Tibial nerve (tissue), 3 donors: Measurements from ENCODE around the genes MOCOS and CELF4.

DNA sequence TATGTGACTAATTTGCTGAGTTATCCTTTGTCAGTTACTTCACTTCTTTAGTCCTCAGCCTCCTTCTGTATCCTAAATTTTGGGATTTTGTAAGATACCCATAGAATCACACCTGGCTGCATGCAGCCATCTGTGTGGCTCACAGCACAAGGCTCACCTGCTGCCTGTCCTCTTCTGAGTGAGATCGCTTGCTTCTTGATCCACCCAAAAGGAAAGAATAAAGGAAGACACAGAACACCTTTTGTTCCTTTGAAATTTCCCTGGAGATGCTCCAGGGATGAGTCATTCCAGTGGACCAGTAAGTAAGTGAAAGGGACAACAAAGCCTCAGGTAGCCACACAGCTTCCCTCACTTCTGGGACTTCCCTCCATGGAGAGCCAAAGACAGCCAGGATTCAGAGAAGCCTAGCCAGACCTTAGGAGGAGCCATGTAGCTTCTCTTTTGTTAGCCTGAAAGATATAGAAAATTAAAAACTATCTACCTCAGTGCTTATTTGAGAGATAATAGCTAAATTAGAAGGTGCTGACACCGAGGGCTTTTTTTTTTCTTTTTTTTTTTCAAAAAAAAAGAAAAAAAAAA is 97.3 kb downstream of the DTNA start:
- PRO-cap, result no peak
- RAMPAGE, long total RNA, 3 experiments, result no peak in any of the 3 experiments

DNA sequence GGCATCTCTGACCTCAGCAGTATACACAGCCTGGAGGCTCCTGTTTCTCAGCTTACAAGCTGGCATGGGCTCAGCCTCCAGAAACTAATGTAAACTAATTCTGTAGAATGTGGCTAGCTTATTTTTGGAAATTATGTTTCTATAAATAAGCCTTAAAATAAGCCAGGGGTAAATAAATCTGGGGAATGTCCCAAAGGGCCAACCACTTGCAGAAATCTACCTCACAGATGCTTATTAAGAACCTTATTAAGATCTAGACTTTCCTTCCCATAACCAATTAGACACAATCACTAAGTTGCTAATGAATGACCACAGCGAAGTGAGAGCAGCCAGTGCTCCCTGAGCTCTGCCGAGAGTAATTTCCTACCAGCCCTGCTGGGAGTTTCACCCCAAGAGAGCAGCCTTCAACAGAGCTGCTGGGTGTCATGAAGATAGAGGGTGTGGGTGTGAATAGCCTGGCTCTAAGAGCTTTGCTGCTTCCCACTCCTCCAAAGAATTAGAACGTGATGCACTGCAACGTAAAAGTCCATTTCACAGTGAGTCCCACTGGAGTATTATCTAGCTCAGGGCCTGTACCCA is 112.0 kb downstream of the DTNA start:
- PRO-cap, result no peak
- RAMPAGE, long total RNA, 3 experiments, result start-site peak on the plus strand in 1 of 3 experiments, centred at position 233 of the sequence, 12 reads per replicate

- PRO-cap, result no peak
- RAMPAGE, long total RNA, 3 experiments, result no peak in any of the 3 experiments
Measured at GRCh38 chr18:34834902-34835401, 124.9 kb downstream of the DTNA start.

DNA sequence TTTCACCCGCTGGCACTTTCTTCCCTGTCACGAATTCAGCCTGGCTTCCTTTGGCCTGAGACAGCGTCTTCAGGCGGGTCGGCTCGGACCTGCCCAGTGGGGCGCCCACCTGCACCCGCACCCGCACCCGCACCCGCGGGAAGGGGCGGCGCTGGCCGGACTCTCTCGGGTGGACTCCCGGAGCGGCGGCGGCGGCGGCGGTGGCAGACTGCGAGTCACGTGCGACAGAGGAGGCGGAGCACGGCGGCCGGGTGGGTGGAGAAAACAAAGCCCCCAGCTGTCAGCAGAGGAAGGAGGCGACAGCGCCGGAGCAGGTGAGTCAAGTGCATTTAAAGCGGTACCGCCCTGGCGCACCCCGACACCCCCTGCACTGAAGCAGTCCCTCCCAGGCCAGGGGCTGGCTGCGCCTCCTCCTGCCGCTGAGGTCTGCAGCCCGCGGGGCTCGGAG is 64.4 kb upstream of the MAPRE2 start:
- PRO-cap, result bidirectional peak, plus-strand start at position 242 of the sequence, minus-strand start at position 177 of the sequence
- RAMPAGE, long total RNA, 3 experiments, result no peak in any of the 3 experiments

DNA sequence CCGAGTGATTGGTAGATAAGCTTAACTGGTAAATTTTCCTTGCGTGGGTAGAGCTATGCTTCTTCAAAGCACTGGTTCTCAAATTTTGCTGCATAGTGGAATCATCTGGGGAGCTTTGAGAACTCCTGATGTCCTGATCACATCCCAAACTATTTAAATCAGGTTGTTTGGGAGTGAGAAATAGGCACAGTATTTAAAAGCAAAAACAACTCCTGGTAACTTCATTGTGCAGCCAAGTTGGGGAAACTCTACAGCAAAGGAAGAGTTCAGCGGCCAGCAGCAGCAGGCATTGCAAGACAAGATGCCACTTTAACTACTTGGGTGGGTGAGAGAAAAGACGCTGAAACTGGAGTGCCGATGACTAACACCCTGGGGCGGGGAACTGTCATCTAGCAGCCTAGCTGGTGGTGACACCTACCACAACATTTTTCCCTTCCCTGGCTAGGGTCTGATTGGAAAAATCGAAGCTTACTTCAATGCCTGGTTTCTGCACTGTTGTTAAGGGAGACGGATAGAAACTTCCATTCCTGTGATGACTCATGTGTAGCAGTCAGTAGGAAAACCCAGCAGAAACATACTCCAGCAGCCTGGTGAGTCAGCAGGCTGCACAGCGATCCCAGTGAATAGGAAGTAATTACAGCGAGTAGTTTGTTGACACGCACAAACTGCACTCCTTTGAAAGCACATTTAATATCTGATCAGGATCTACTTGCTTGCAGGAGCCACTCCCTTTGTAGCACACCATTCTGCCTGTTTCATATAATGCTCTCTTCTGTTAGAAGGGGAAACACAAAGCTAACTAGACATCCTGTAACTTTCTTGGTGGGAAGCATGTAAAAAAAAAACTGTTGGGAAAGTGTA is 62.2 kb upstream of the MAPRE2 start:
- PRO-cap, result no peak
- RAMPAGE, long total RNA, 3 experiments, result no peak in any of the 3 experiments

DNA sequence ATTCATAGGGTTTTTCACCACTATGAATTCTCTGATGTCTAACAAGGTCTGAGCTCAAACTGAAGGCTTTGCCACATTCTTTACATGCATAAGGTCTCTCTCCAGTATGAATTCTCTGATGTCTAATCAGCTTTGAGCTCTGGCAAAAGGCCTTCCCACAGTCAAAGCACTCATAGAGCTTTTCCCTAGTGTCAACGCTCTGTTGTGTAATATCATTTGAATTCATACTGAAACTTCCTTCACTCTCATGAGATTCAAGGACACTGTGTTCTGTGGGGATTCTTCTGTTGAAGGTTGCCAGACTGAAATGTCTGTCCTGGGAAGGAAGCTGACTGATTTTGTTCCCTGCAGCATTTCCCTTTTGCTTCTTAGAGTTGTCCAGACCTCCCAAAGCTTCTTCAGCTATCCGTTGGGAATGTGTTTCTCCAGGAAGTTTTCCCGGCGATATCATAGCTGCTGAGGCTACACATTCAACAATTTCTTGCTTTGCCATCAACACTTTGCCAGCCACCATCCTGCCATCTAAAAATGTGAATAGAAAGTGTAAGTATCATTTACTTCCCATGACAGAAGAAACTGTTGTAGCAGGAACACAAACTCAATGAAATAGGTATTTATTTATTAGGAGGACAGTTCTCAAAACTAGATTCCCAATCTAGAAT is 13.2 kb downstream of the ZNF397 start:
- PRO-cap, result no peak
- RAMPAGE, long total RNA, 3 experiments, result no peak in any of the 3 experiments

- PRO-cap, result no peak
- RAMPAGE, long total RNA, 3 experiments, result no peak in any of the 3 experiments
Measured at GRCh38 chr18:35289173-35290080, 602 bp downstream of the ZSCAN30 start.

GRCh38 chr18:35340163-35341436 is 3.6 kb downstream of the ZNF24 start:
- PRO-cap, result no peak
- RAMPAGE, long total RNA, 3 experiments, result no peak in any of the 3 experiments

GRCh38 chr18:35410576-35410932 is 33.4 kb upstream of the ZNF396 start:
- PRO-cap, result no peak
- RAMPAGE, long total RNA, 3 experiments, result no peak in any of the 3 experiments

GRCh38 chr18:36021993-36023391 is 44.9 kb downstream of the RPRD1A start:
- PRO-cap, result no peak
- RAMPAGE, long total RNA, 3 experiments, result no peak in any of the 3 experiments

DNA sequence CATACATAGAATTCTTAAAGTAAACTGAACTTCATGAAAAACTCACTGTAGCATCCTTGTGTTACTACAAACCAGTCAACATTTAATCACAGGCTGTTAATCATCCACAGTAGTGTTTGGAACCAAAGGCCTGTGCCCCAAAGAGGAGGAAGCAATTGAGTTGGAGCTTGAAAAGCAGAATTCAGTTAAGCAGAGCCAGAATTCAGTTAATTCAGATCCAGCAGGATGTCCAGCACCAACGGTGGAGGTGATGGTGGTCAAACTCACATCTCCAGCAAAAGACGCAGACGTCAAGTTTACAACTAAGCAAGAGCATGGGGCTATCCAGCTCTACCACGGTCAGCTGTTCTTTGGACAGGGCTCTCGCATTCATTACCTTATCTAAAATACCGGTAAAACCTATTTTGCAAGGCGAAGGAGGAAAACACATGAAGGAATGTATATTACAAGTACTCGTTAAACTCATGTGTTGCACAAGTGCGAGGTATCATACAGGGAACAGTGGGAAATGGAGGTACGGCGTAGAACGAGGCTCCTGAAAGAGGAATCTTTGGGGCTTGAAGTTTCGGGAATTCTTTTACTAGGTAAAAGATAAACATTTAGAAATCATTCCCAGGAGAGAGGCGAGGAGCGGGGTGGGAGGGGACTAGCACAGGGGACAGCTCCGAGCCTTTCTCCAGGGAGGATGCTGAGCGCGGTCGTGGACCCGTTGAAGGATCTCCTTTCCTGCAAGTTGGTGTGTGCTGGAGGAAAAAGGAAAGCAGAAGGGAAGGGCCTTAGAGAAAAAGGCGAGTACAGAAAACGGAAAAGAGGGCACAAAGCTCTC is 942 bp downstream of the SLC39A6 start:
- PRO-cap, result no peak
- RAMPAGE, long total RNA, 3 experiments, result no peak in any of the 3 experiments

GRCh38 chr18:36140635-36141405 is 11.1 kb downstream of the ELP2 start:
- PRO-cap, result no peak
- RAMPAGE, long total RNA, 3 experiments, result no peak in any of the 3 experiments

DNA sequence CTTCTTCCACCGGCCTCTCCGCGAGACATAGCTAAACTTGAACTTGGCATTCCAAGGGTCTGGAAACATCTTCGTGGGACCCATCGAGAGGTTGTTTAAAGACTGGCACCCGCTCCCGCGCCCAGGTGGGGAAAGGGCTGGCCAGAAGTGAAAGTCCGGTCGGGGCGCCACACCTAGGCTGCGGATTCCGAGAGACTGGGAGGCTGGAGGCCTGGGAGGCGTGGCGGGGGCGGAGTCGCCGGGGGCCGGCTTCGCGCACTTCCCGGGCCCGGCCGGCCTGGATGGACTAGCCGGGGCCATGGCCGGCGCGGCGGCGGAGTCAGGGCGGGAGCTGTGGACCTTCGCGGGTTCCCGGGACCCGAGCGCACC is at the start of gene MOCOS:
Gene MOCOS, plus strand, starts transcription at position 256 of the 369 bp plus-strand sequence.
- PRO-cap, result bidirectional peak, plus-strand start at position 295 of the sequence, minus-strand start at position 180 of the sequence
- RAMPAGE, long total RNA, 3 experiments, result start-site peak on the plus strand in 2 of 3 experiments, centred at positions 278 to 280 of the sequence, 30 to 32 reads per replicate

GRCh38 chr18:36382210-36382539 is 84.7 kb downstream of the FHOD3 start:
- PRO-cap, result no peak
- RAMPAGE, long total RNA, 3 experiments, result no peak in any of the 3 experiments

DNA sequence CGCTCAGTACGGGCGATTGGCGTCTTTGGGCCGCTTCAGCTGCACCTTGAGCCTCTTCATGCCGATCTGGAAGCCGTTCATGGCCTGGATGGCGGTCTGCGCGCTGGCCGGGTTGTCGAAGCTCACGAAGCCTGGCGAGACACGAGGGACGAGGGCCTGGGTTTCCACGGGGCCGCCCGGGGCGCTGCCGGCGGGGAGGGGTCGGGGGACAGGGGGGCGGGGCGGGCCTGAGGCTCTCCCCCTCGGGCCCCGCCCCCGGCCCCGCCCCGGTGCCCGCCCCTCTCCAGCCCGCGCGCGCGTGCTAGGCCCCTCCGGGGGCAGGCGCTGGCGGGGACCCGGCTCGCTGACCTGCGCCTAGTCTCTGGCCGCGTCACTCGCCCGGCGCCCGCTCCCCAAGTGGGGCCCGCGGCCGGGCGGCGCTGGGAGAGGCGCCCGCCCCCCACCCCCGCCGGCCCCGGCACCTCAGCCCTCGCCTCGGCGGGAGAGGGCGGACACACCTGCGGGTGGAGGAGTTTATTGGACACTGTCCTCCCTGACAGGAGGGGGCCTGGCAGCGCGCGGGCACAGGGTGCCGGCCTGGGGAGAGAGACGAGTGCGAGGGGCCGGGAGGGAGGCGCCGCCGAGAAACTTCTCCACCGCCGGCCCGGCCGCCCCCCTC is 311.7 kb downstream of the CELF4 start:
- PRO-cap, result no peak
- RAMPAGE, long total RNA, 3 experiments, result no peak in any of the 3 experiments

GRCh38 chr18:37565380-37566343 is at the start of gene CELF4:
CELF4 (minus strand) TSS chr18:37565798.
- PRO-cap, result unidirectional peak, plus-strand start at chr18:37566277
- RAMPAGE, long total RNA, 3 experiments, result no peak in any of the 3 experiments

- PRO-cap, result no peak
- RAMPAGE, long total RNA, 3 experiments, result no peak in any of the 3 experiments
Measured at GRCh38 chr18:37577033-37577425, 11.4 kb upstream of the CELF4 start.

- PRO-cap, result no peak
- RAMPAGE, long total RNA, 3 experiments, result no peak in any of the 3 experiments
Measured at GRCh38 chr18:38988811-38989124, 1423.2 kb upstream of the CELF4 start.

DNA sequence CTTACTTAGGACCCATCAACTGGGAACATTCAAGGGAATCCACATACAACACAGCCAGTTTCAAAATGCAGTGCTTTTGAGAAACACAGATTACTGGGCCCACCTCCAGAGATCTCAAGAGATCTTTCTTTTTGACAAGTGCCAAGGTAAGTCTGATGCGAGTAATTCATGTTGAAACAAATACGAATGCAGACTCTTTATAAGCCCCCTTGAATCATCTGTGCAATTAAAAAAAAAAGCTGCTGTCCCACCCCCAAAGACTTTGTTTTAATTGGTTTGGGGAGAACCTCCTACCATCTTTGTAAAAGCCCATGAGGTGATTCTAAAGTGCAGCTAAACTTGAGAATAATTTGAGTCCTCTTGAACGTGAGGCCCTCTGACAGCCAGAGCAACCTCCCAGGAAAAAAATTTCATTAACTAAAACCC is 1034.4 kb upstream of the PIK3C3 start:
- PRO-cap, result no peak
- RAMPAGE, long total RNA, 3 experiments, result no peak in any of the 3 experiments

GRCh38 chr18:42113642-42114274 is 158.7 kb downstream of the PIK3C3 start:
- PRO-cap, result no peak
- RAMPAGE, long total RNA, 3 experiments, result no peak in any of the 3 experiments